ENCODE data around the genes BANK1 and CENPE.

DNA sequence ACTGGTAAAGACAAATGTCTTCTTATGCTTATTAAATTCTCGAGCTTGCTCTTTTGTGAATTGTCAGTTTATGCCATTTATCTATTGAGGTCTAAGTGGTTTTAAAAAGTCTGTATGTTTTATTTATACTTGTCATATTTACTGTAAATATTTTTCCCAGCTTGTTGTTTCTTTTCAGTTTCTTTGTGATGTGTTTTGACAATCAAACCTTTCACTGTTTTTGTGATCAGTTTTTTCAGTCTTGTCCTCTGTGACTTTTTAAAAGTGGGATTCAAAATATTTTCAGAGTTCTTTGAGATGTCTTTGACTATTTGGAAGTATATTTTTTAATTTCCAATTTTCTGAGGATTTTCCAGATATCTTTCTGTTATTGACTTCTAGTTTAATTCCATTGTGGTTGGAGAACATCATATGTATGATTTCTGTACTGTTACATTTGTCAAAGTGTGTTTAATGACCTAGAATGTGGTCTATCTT lies 117.7 kb downstream of the EIF4E start:
- PRO-cap = no peak
- RAMPAGE, long total RNA = no peak

DNA sequence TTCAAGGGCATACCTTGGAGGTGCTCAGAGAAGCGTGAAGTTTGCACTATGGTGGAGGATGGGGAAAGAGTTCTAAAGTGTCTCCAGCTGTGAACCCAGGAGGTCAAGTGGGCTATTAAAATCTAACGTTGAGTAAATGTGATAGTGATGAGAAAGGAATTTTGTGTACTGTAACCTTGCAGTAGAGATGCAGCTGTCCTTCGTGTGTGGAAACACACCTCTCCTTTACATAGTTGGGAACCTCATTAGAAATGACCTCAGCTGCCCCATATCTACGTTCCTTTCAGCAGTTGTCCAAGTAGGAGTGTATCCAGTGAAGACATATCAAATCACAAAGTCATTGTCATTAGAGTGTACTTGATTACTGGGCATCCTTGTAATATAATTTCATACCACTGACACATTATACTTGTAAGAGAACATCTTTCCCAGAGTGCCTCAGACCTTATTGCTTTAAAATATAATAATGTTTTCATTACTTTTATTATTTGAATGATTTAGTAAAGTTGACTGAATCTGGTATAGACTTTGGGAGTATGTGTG lies 26.4 kb downstream of the ADH5 start:
- PRO-cap = no peak
- RAMPAGE, long total RNA = no peak

DNA sequence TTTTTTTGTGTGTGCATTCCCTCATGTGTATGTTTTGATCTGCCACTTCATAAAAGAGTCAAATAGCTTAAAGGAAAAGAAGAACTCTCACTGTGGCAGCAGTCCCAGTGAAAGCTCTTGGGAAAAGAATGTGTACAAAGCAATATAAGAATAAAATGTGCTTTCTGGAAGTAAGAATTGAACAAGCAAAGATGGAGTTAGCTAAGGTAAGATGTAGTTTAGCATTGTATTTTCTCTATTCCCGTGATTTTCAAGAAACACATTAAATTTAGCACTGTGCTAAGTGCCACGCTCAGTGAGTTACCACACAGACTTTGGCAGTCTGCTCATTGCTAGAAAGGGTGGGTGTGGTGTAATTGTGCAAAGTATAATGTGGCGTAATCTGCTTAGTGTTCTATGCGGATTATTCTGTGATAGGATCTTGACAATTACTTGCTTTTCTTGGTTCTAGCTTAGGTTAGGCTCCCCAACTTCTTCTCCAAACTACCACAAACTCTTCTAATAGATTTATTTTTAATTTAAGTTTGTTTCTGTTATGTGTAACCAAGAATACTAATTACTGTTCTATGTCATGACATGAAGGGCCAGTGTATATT lies 13.5 kb downstream of the ADH6 start:
- PRO-cap = no peak
- RAMPAGE, long total RNA = no peak

- PRO-cap = no peak
- RAMPAGE, long total RNA = no peak
These were observed 65.9 kb upstream of the C4orf54 start for GRCh38 chr4:99723383-99724013.

- PRO-cap = no peak
- RAMPAGE, long total RNA = no peak
These were observed 900 bp upstream of the DAPP1 start for GRCh38 chr4:99815555-99816298.

- PRO-cap = no peak
- RAMPAGE, long total RNA = no peak
These were observed 59.1 kb downstream of the EMCN start for GRCh38 chr4:100458706-100459079.

DNA sequence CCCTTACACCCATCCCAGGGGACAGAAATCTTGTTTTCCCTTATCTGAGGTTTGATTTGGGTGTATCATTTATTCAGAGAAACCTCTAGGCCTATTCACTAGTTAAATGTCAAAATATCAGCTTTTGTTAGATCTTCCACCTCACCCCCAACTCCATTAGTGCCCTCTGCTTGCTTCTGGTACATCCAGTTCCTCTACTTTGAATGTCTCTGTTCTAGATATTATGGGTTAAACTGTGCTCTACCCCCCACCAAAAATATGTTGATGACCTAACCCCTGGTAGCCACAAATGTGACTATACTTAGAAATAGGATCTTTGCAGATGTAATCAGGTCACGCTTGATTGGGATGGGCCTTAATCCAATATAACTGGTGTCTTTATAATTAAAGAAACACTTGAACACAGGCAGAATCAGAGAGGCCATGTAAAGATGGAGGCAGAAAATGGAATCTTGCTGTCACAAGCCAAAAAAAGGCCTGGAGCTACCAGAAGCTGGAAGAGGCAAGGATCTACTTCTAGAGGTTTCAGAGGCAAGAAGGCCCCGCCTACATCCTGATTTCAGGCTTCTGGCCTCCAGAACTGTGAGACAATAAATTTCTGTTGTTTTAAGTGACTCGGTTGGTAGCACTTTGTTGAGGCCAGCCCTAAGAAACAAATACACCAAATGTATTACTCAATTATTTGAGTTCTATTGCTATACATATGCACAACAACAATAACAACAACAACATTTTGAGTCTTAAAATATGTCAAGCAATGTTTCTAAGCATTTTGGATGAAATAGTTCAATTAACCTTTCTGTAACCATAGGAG lies 220.1 kb downstream of the PPP3CA start:
- PRO-cap = no peak
- RAMPAGE, long total RNA = no peak

DNA sequence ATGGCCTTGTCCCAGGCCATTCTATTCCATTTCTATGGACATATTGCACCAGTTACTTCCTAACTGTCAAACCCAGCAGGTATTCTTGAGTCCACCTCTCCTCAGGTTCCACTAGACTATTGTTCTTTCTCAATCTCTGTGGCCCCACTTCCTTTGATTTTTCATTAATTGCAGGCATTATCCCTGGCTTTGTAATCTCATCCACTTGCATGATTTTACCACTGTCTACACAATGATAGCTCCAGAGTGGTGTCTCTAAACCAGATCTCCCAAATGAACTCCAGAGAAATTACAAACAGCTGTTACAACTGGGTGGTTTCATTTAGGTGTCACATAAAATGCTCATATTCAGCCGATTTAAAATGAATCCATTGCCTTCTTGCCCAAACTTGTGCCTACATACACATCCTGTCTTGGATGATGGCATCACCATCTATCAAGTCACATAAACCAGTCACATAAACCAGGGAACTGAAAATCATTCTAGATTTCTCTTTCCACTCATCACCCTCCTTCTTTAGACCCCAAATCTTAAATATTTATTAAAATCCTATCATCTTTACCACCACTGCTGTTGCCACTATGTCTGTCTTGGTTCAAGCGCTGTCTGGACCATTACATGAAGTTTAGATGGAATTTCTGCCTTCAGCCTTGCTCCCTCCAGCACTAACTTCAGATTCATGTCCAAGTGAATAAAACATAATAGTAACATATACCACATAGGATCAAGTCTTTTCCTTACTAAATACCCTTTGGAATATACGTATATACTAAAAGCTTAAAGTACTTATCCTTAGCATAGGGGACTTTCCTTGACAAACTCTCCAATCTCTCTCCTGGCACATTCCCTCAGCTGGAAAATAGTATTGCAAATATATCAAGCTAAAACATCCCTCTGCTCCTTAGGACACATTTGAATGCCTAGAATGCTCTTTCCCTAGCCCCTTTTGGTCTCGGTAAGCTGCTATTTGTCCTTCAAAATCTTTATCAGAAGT lies 203.5 kb downstream of the PPP3CA start:
- PRO-cap = no peak
- RAMPAGE, long total RNA = no peak

GRCh38 chr4:101178634-101179369 lies 168.5 kb downstream of the PPP3CA start:
- PRO-cap = no peak
- RAMPAGE, long total RNA = no peak

DNA sequence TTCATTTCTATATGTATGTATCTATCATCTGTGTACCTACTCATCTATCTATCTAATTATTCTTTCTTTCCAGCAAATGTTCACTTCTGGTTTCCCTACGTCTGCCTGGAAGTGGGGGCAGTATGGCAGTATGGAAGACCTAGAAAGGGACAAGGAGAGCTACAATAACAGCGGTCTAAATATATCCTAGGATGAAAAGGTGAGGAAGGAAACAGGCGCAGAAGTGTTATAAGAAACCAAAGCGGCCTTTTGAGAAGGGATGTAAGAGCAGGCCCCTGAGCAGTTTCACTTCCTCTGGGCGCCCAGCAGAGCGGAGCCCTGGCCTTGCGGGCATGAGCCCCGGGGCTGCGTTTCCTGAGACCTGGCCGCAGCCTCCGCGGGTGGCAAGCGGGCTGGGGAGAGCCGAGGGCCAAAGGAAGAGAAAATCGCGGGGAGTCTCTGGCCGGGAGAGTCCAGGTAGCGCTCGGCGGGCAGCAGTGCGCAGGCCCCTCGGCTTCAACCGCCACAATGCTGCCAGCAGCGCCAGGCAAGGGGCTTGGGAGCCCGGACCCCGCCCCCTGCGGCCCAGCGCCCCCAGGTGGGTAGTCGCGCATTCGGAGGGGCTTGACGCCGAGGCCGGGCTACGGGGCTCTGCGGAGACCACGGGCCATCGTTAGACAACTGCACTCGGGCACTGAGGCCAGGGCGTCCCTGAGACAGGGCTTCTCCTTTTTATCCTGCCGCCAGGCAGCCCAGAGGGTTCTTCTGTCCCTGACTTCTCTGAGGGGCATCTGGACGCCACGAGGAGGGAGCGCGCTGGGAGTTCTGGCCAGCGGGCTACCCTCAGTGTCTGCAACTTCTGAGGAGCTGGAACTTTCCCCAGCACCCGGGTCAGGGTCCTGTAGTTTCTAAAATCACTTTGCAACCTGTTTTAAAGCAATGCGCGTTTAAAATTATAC lies at the start of gene BANK1:
TSS of gene BANK1 (plus strand) at position 357 of the 938 bp plus-strand sequence.
- PRO-cap = no peak
- RAMPAGE, long total RNA = no peak

DNA sequence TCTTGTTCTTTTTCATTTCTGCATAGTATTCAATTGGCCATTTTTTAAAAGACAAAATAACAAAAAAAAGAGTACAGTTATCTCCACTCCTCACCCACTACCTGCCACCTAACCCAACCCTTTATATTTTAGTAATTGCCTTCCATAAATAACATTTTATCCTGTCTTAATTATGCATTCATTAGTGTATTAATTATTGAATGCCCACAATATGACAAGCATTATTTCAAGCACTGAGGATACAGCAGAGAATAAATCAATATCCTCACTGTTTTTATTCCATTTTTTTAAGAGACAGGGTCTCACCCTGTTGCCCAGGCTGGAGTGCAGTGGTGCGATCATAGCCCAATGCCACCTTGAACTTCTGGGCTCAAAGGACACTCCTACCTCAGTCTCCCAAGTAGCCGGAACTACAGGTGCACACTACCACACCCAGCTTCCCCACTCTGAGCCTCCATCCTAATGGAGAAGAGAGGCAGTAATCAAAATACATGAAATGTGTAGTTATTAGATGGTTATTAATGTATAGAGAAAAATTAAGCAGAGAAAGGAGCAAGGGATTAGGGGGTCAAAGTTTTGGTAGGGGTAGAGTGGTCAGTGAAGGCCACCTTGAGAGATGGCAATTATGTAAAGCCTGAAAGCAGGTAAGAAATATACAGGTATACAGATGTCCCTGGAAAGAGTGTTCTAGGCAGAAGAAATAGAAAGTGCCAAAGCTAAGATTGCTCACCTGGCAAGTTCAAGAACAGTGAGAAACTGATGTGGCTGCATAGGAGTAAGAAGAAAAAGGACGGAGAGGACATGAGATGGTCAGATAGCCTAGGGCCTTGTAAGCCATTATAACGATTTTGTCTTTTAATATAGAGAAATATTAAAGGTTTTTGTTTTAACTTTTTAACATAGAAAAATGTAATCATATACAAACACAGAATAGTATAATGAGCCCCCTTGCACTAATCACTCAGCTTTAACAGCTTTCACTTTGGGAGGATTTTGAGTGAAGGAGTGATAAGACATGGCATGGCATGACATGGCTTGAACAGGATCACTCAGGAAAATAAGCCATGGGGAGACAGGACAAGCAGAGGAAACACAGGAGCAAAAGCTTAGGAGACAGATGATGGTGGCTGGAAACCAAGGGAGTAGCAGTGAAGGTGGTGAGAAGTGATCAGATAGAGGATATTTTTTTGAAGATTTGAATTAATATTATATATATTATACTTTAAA lies 57.6 kb downstream of the NFKB1 start:
- PRO-cap = no peak
- RAMPAGE, long total RNA = no peak

DNA sequence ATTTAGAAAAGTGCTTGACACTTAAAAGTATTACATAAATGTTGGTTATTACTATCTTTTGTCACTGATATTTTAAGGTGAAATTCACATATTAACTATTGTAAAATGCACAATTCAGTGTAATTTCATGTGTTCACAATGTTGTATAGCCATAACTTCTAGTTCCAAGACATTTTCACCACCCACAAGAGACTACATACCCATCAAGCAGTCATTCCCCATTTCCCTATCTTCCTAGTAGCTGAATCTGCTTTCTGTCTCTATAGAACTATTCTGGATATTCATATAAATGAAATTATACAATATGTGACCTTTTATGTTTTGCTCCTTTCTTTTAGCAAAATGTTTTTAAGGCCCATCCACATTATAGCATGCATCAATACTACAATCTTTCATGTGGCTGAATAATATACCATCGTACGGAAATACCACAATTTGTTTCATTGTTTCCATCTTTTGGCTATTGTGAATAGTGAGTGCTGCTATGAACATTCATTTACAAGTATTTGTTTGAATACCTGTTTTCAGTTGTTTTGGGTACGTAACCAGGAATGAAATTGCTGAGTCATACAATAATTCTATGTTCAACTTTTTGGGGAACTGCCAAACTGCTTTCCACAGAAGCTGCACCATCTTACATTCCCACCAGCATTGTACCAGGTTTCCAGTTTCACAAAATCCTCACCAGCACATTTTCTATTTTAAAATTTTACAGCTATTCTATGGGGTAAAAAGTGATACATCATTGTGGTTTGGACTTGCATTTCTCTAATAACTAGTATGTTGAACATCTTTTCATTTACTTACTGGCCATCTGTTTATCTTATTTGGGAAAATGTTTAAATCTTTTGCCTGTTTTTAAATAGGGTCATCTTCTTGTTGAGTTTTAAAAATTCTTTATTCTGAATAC lies 28.5 kb upstream of the MANBA start:
- PRO-cap = no peak
- RAMPAGE, long total RNA = no peak

GRCh38 chr4:102828883-102829615 lies 1.7 kb upstream of the UBE2D3 start:
- PRO-cap = no peak
- RAMPAGE, long total RNA = no peak

GRCh38 chr4:103075353-103075742 lies 1.2 kb downstream of the SLC9B2 start:
- PRO-cap = no peak
- RAMPAGE, long total RNA = no peak

GRCh38 chr4:103197655-103198805 lies at the start of gene CENPE:
Gene CENPE, minus strand, starts transcription at chr4:103198343.
- PRO-cap = no peak
- RAMPAGE, long total RNA = no peak

DNA sequence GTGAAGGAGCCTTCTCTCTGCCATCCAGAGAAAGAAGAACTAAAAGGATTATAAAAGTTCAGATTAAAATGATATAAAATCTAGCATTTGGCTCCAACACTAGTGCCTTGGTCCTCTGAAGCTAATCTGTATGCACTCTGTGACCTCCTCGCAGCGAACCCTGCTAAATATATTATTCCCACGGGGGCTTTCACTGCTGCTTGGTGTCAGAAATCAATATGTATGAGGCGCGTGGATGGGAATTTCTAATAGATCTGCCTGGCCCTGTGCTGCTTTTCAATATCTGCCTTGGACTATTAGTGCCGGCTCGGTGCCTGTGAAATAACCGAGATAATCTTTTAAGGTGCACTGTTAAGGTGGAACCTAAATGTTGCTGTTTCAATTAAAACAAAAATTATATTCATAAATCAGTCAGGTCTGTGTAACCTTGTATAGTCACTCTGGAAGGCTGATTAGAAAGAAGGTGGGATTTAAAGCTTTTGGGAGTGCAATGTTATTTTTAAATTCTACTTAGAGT lies 69.6 kb downstream of the CXXC4 start:
- PRO-cap = no peak
- RAMPAGE, long total RNA = no peak

- PRO-cap = no peak
- RAMPAGE, long total RNA = no peak
These were observed 3.6 kb downstream of the CXXC4 start for GRCh38 chr4:104490747-104491912.

- PRO-cap = no peak
- RAMPAGE, long total RNA = no peak
These were observed 12.1 kb downstream of the TET2 start for GRCh38 chr4:105158673-105159212.

DNA sequence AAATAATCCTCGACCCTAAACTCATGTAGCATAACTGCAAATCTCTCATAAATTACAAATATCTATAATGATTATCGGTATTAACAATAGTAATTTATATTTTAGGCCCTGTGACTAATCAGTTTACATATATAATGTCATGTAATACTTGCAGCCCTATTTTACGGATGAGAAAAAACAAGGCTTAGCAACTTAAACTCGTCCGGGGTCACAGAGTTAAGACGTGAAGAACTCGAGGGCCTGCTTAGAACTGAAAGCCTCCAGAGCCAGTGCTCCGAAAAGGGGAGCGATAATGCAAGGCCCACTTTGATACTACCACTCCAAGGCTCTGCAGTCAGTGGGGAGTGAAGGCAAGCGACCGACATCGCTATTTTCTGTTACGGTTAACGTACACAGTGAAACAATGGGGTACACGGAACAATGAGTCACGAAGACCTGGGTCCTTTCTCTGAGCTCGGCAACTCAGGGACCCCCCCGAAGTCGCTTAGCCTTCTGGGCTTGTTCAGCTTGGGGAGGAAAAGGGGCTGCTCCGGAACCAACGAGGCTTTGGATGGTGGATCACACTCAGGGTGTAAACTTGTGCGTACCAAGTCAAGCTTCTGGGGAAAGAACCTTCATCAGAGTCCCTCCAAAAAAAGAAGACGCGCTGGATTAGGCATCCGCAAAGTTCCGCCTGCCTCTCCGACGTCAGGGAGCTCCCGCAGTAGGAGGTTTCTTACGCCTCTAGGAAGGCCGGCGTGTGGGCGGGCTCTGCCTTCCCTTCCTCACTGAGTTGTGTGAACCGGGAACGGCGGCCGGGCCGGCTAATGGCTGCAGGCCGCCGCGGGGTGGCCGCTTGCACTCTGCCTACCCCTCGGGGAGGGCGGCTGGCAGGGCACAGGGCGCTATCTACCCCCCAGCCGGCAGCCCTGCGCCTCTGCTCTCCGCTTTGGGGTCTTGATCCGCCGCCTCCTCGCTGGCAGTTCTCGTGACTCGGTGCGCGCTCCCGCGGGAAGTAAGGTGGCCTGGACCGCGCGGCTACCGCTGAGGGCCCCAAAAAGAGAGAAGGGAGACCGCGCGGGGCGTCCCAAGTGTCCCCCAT lies 769 bp downstream of the PPA2 start:
- PRO-cap = no peak
- RAMPAGE, long total RNA = no peak

DNA sequence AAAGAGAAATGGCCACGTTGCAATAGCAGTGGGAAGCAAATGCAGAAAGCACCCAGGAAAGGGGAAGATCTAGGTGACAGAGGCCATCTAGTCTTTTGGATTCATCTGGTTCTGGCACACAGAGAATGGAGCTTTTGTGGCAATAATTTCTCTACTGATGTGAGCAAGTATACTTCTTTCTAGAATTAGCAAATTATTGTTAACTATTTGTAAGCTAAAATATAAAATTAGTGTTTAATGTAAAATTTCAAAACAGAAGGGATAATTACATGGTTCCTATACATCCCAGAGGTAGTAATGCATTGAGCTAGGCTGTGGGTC lies 62.8 kb downstream of the INTS12 start:
- PRO-cap = no peak
- RAMPAGE, long total RNA = no peak

All from spinal cord (tissue), 3 donors.